H4 (cell line): Measurements from ENCODE around the gene GJB5.

- RAMPAGE, long total RNA = no peak
Observed at GRCh38 chr1:33349960-33350644, 29.2 kb upstream of the A3GALT2 start.

- RAMPAGE, long total RNA = no peak
Observed at GRCh38 chr1:33360012-33360482, 39.1 kb upstream of the A3GALT2 start.

DNA sequence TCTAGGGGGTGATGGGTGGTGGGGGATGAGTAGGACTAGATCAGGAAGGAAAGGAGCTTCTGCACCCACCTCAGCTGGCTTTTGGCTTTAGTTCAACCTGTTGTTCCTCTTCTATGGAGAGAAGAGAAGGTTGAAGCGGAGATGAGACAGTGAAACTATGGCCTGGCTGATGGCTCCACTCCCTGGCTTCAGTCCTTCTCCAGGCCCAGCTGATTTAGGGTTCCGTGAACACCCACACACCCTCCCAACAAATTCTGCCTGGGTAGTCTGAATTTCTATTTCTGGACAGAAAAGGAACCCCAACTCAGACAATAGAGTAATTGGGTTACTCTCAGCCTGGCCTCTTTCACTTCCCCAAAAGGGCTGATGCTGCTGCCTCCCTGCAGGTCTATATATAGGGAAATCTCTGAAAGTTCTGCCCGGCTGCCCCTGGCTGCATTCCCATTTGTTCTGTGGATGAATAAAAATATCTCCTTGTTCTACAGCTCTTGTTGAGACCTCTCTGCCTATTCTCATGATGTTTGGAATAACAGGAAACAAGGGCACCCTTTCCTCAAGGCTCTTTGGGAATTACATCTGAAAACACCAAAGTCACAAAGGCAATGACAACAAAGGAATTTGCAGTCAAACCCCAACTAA lies 11.5 kb upstream of the ZSCAN20 start:
- RAMPAGE, long total RNA = no peak

DNA sequence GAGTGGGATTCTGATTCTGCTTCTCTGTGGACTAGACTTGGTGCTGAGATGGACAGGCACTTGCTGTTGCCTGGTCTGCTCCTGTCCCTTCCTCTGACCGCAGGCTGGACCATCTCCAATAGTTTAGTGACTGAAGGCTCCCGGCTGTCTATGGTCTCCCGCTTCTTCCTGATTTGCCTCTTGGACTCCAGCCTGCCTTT lies 6.3 kb upstream of the ZSCAN20 start:
- RAMPAGE, long total RNA = no peak

DNA sequence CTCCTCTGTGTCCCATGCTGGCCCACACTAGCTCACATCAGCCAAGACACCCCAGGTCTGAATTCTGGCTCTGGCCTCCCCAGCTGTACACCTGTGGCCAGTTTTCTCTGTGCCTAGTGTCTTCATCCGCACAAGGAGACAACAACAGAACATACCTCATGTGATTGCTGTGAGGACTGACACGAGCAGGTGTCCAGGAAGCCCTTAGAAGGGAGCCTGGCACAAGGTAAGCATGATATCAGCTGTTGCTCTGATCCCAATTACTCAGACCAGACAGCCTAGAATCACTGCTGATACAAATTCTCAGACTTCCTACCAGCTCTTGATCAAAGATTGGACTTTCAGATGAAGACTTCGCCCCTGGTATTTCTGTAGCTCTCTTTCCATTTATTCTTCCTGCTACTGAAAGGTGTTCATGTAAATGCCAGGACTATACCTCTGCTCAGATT lies 71.2 kb upstream of the GJB5 start:
- RAMPAGE, long total RNA = no peak

- RAMPAGE, long total RNA = no peak
Observed at GRCh38 chr1:34684648-34685694, 69.9 kb upstream of the GJB5 start.

DNA sequence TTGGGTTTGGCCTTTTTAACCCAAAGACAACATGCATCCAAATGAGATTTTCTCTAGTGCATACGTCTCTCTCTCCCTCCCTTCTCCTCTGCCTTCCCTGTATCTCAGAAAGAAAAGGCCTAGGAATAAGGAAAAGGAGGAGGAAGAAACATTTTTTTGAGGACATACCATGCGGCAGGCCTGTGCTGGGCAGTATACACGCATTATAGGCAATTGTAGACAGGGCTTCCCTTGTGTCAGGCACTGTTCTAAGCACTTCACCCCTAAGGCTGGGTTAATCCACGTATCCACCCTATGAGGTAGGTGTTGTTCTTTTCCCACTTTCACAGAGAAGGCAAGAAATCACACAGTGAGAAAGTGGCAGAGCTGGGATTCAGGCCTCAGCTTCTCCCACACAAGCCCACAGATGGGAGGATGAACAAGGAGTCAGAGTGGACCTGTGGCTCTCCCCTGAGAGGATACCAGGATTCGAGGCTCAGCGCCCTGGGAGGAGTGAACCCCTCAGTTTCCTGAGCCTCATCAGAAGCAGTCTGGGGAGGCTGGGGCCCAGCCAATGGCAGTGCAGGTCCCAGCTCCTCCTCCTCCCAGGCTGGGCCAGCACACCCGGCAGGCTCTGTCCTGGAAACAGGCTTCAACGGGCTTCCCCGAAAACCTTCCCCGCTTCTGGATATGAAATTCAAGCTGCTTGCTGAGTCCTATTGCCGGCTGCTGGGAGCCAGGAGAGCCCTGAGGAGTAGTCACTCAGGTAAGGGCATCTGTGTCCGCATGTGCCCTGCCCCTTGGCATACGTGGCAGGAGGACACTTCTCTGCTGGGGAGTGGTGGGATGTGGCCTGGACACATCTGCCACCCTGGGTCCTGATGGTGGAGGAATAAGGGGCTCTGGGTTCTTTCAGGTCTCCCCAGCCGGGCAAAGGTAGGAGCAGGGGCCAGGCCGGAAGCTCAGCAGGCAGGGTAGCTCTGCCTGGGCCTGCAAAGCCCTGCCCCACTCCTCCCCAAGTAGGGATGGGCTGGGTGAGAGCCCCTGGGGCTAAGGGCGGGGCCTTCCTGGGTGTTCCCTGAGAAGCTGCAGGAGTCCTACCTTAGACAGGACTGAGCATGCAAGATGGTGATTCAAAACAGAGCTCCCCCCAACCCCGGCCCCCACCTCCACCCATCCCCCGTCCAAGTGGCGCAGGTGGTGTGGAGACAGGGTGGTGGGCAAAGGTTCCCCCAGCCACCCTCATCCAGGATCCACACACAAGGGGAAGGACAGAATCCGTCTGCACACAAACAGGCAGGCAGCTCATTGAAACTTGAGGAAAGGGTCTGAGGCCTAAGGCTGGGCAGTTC lies at the start of gene GJB5:
Gene GJB5, plus strand, starts transcription at position 597 of the 1,331 bp plus-strand sequence.
- RAMPAGE, long total RNA = no peak

DNA sequence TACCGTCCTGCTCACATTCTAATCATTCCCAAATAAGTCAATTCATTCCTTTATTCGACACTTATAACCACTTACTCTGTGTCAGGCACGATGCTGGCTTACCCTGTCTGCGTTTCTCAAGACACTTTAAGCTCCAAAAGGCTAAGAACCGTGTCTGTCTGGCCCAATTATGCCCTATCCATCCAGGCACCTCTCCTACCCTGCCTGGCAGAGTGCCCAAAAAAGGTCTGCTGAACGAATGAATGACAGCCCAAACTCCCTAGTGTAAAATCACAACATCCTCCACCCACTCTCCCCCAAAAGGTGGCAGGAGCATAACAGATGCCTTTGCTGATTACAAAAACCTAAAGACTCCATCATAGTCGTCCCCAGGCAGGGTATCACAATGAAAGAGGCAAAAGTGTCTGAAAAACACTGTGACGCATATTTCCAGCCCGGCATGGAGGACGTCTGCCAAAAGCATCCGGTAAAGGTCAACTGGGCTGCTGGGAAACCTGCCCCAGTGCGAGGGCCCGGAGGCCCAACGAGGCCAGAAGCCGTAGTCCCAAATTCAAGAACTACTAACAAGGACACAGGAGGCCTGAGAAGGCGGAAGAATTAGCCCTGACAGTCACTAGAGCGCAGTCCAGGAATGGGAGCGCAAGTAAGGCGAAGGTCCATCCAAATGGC lies 677 bp downstream of the SMIM12 start:
- RAMPAGE, long total RNA = no peak

- RAMPAGE, long total RNA = no peak
Observed at GRCh38 chr1:34867308-34867843, 7.8 kb upstream of the SMIM12 start.

- RAMPAGE, long total RNA = no peak
Observed at GRCh38 chr1:34984080-34984352, 1.1 kb downstream of the TMEM35B start.

- RAMPAGE, long total RNA = no peak
Observed at GRCh38 chr1:35179411-35180247, 13.3 kb downstream of the SFPQ start.

DNA sequence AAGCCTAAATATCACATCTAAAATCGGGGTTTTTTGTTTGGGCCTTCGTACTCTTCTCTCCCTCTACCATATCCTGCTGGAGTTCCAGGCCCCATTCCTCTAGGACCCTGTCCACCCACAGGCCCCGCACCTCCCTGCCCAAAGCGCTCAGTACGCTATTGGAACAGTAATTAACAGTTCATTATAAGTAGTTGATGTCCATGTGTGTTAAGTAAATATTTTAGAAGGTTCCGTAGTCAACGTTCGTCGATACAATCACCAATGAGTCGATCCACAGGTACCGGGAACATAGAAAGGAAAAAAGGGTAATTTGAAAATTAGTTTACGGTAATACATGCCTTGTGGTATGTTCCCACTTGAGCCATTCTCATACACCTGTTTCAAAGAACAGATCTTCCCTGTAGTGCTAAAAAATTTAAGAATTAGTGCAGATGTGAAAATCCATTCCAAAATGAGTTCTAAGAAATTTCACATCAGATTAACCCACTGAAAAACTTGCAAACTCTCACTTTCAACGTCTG lies 8.4 kb downstream of the SFPQ start:
- RAMPAGE, long total RNA = no peak

- RAMPAGE, long total RNA = start-site peak on the minus strand at chr1:35192222-35192288, 22 reads
Observed at GRCh38 chr1:35191606-35192316, 1.2 kb downstream of the SFPQ start.

DNA sequence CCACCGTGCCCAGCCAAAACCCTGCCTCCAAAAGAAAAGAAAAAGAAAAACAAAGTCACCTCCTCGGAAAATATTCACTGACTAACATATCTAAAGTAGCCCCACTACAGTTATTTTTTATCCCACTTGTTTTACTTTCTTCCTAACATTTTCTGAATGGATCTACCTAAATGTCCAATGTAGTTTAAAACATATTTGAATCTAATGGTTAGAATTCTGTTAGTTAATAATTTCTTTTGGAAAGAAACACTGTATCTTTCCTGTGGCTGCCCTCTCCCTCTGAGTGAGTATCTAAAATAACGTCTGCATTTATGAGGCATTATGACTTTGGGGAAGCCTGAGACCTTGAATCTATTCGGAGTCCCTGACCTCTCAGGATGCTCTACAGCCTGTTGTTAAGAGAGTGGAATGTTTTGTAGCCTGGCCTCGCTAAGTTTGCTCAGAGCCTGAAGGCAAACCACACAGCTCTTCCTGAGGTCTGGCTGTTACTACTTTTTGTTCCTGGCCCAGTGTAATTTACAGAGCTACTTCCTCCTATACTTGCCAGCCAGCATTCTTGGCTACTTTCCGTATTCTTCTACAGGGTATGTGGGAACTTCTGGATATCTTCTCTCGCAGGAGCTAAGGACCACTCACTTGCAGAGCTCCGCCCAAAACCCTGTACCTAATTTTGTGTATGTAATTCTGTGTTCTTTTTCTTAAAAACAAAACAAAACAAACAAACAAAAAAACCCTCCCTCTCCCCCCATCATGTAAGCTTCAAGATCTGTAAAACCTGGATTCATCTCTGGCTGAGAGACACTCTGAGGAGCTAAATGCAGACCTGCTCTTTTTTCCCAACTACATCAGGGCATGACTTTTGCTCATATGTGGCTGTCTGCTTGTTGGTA lies 3.7 kb upstream of the ZMYM4 start:
- RAMPAGE, long total RNA = no peak

DNA sequence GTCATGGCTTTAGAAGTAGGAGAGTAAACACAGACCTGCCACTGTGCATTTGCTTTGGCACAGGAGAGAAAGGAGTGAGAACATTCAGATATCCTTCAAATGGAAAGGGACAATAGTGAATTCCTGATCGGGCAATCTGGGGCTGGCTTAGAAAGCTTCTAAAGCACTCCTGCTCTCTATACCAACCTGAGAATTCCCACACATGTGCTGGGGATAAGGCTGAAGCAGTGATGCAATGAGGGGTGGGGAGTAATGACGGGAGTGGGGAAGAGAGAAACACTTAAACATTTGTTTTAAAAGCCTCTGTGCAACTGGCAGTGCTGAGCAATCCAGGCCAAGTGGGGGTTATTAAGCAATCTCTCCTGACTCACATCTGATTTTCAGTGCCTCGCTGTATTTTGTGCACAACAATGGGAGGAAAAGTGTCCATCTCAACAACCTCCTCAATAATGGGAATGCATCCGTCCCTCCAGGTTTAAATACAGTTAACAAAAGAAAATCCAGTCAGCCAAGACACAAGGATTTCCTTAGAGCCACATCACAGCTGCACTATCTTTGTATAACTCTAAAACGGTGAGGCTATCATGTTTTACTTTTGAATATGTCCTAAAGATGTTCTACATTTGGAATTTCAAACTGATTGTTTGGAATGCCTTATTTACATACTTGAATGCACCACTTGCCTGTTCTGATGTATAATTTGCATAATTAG lies 108.7 kb downstream of the KIAA0319L start:
- RAMPAGE, long total RNA = no peak

- RAMPAGE, long total RNA = no peak
Observed at GRCh38 chr1:35501117-35501779, 56.0 kb downstream of the KIAA0319L start.

GRCh38 chr1:35502735-35503500 lies 54.3 kb downstream of the KIAA0319L start:
- RAMPAGE, long total RNA = no peak

DNA sequence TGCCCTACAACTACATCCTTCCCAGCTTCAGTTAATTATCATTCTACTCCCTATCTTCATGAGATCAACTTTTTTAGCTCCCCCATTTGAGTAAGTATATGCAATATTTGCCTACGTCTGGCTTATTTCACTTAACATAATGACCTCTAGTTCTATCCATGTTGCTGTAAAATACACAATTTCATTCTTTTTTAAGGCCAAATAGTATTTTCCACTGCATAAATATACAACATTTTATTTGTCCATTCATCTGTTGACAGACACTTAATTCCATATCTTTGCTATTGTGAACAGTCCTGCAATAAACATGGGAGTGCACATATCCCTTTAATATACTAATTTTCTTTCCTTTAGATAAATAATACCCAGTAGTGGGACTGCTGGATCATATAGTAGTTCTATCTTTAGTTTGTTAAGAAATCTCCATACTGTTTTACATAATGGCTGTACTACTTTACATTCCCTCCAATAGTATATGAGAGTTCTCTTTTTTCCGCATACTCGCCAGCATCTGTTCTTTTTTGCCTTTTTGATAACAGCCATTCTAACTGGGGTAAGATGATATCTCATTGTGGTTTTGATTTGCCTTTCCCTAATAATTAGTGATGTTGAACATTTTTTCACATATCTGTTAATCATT lies 32.1 kb downstream of the KIAA0319L start:
- RAMPAGE, long total RNA = no peak

DNA sequence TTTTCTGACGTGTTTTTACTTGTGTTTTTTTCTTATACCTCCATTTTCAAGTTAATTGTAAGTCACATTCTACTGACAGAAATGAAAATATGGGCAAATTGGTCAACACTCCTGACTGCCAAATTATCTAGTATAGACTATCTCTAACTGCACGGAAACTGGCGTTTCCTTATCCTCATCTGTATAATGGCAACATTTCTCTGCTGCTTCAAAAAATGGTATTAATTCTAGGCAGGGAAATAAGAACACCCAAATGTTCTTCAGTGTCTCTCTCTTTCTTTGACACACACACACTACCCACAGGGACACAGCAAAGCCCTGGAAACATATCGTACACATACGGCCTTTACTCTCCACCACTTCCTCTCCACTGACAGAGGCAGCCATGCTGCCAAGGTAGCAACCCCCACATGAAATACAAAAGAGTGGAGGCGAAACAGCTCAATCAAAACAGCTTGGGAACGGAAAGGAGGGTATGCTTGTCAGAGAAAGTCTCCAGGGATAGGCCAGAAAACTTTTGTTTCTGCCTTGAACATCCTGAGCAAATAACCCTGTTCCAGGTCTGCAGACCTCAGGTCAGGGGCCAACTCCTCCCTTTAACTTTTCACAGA lies 18.3 kb downstream of the KIAA0319L start:
- RAMPAGE, long total RNA = no peak

- RAMPAGE, long total RNA = no peak
Observed at GRCh38 chr1:35708450-35709085, 10.1 kb downstream of the C1orf216 start.